ENCODE measurements around the genes TRIM64B, MTNR1B and GPR83.

DNA sequence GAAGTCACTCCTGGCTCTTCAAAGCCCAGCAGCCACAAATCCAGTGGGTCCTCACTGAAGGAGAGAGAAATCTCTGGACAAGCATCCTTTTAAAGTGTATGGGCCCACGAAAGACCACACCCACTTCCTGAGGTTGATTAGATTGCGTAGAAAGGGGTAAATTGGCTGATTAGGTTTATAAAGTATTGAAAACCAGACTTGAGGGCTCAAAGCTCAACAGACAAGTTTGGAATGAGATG lies at the start of gene TRIM64B:
TRIM64B (minus strand) TSS at position 65 of the 239 bp plus-strand sequence.
- RRBS: no CpG with 5 or more reads among the region's 2 CpGs
CAGE:
- cytosol, long polyA plus RNA: no peak
- long polyA plus RNA: no peak
- nucleus, long polyA plus RNA: no peak

- RRBS: no CpG with 5 or more reads among the region's 3 CpGs
CAGE:
- cytosol, long polyA plus RNA: no peak
- long polyA plus RNA: no peak
- nucleus, long polyA plus RNA: no peak
These were observed 20.4 kb downstream of the CHORDC1 start for GRCh38 chr11:90202179-90203018.

GRCh38 chr11:90239879-90240784 lies 17.3 kb upstream of the CHORDC1 start:
- RRBS: no CpG with 5 or more reads among the region's 23 CpGs
CAGE:
- cytosol, long polyA plus RNA: no peak
- long polyA plus RNA: no peak
- nucleus, long polyA plus RNA: no peak

DNA sequence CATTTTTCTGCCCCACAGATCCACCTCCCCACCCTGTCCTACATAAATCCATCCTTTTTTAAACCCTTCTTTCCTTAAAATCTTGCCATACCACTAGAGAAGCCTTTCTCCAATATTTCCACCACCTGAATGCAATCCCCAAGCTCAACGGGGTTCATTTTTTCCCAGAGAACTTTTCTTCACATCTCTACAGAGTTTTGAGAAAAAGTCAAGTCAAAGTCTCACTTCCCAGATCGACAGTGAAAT lies 375.1 kb upstream of the FAT3 start:
- RRBS: no CpG with 5 or more reads among the region's 2 CpGs
CAGE:
- cytosol, long polyA plus RNA: no peak
- long polyA plus RNA: no peak
- nucleus, long polyA plus RNA: no peak

DNA sequence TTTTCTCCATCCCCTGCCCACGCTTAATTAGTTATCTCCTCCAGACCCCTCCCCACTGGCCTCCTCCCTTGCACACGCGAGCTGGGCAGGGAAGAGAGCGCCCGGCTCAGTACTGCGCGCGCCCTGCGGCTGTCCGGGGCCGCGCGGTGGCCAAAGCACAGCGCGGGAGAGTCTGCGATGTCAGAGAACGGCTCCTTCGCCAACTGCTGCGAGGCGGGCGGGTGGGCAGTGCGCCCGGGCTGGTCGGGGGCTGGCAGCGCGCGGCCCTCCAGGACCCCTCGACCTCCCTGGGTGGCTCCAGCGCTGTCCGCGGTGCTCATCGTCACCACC lies at the start of gene MTNR1B:
MTNR1B (plus strand) TSS at position 103 of the 330 bp plus-strand sequence.
- RRBS: 20% methylated on average over 11 of the region's 32 CpGs
CAGE:
- cytosol, long polyA plus RNA: no peak
- long polyA plus RNA: no peak
- nucleus, long polyA plus RNA: no peak

DNA sequence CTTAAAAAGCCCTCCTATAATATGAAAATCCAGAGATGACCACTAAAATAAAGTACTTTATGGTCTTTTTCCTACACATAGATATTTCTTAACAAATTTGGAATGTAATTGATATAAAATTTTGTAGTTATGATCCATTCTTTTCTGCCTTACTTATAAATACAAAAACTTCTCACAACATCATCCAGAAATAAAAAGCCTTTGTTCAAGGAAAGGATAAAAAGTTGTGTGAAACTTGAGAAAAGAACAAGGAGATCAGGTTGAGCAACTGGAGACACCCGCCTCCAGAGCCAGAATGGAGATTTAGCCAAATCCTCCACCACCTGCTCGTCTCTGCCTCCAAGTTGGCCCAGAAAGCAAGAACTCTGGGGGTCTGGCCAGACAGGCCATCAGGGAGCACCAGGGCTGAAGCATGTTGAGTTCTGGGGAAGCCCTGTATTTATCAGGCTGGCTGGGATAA lies 15.0 kb downstream of the SMCO4 start:
- RRBS: no CpG with 5 or more reads among the region's 2 CpGs
CAGE:
- cytosol, long polyA plus RNA: no peak
- long polyA plus RNA: no peak
- nucleus, long polyA plus RNA: no peak

DNA sequence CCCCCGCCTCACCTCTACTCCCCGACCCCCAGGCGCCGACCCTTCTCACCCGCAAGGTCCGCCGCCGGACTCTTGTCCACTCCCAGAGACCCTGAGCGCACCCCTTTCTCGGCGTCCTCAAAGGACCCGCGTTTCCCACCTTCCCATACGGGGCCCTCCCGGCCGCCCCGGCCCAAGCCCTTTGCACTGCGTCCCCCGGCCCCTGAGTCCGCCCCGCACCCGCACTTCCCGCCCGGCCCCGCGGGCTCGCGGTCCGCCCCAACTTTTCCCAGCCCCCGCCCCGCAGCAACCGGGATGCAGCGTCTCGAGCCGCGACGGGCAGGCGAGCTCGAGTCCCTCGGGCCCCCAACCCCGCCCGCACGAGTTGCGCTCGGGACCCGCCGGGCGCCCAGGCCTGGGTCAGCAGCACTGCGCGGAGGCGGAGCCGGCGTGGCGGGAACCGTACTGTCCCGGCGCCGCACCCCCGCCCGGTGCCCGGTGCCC lies 425 bp downstream of the SMCO4 start:
- RRBS: 3% methylated on average over 41 of the region's 61 CpGs
CAGE:
- cytosol, long polyA plus RNA: no peak
- long polyA plus RNA: no peak
- nucleus, long polyA plus RNA: no peak

DNA sequence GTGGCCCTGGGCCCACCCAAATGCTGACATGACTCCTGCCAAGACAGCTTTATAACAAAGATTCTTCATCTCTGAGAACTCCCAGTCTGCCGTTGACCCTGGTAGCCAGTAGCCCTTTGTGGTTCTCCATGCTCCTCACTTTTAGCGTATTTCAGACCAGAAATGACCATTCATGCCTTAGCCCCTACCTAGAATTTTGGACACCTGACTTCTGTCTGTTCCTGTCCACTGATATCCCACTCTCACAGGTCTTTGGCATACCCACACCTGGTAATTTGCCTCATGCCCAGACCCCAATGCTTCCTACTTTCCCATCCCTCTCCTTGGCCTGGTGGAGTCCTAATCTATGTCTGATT lies 25.2 kb upstream of the CEP295 start:
- RRBS: no CpG with 5 or more reads among the region's 2 CpGs
CAGE:
- cytosol, long polyA plus RNA: no peak
- long polyA plus RNA: no peak
- nucleus, long polyA plus RNA: no peak

- RRBS: no CpG with 5 or more reads among the region's 5 CpGs
CAGE:
- cytosol, long polyA plus RNA: no peak
- long polyA plus RNA: no peak
- nucleus, long polyA plus RNA: no peak
These were observed 25.3 kb downstream of the TAF1D start for GRCh38 chr11:93715987-93716485.

DNA sequence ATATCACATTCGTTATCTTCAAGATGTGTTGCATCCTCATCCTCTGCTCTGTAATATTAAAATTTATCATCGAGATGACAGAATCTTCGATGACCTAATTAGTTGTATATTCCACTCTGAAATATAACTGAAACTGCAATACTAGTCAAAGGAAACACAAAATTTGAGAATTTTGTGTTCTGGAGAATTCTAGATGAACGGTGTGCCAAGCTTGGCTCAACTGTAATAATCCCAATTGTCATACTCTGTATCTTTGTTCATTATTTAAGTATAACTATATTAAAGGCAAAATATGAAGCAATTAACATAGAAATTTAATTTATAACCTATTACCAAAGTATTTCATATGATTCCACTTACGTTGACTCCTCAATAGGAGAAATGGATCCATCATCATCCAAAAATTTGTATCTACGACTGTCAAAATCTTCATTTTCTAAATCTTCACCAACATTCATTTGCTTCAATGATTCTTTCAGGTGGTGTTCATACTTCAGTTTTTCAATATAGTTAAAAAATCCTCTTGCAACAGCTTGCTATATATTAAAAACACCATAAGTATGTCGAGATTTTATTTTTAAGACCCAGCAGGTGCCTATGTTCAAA lies 4.5 kb downstream of the TAF1D start:
- RRBS: no CpG with 5 or more reads among the region's 7 CpGs
CAGE:
- cytosol, long polyA plus RNA: no peak
- long polyA plus RNA: no peak
- nucleus, long polyA plus RNA: no peak

DNA sequence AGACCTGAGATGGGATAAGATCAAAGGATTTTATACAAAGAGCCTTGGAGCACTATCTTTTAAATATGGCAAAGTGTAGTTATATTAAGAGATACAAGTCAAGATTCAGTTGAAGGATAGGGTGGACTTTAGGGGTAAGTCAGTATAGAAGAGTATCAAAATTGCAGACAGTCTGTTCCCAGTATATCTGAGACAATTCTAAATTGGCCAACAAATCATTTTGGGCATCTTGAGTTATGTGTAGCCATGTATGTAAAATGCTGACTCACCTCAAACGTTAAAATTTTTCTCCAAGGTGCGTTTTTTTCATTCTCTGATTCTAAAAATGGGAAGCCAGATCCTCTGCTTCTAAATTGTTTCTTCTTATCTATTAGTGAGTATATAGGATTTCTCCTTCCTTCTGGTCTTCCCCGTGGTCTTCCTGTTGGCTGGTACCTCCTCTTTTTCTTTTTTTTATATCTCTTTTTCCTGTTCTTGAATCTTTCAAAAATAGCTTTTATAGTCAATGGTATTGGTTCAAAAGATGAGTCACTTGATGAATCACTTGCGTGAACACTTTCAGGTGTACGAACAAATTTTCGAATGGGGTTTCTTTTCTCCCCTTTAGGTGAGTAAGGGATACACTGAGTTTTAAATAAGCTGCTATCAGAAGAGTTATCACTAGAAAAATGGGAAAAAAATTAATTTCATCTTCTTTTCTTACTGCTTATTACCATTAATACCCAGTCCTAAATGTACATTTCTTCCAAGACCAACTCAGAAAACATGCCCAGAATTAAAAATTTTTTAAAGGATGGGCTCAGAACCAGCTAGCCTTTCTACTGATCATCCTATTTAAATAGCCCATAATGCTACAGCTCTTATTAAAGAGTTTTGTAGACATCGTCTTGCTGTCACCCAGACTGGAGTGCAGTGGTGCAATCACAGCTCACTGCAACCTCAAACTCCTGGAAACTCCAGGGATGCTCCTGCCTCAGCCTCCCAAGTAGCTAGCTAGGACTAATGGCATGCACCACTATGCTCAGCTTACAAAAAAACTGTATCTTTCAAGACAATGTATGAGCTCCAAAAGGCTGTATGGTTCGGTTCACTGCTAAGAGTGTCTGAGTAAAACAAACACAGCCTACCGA lies 3.1 kb downstream of the TAF1D start:
- RRBS: no CpG with 5 or more reads among the region's 9 CpGs
CAGE:
- cytosol, long polyA plus RNA: no peak
- long polyA plus RNA: no peak
- nucleus, long polyA plus RNA: start-site peak on the minus strand centred at position 366 of the sequence, 118 bp wide, 34 and 121 reads in 2 replicates; start-site peak on the minus strand centred at position 601 of the sequence, 9 bp wide, 38 and 103 reads in 2 replicates

GRCh38 chr11:93739874-93740444 lies 1.3 kb downstream of the TAF1D start:
- RRBS: no CpG with 5 or more reads among the region's 17 CpGs
CAGE:
- cytosol, long polyA plus RNA: no peak
- long polyA plus RNA: no peak
- nucleus, long polyA plus RNA: start-site peak on the minus strand at chr11:93740027-93740215, 99 and 169 reads in 2 replicates

DNA sequence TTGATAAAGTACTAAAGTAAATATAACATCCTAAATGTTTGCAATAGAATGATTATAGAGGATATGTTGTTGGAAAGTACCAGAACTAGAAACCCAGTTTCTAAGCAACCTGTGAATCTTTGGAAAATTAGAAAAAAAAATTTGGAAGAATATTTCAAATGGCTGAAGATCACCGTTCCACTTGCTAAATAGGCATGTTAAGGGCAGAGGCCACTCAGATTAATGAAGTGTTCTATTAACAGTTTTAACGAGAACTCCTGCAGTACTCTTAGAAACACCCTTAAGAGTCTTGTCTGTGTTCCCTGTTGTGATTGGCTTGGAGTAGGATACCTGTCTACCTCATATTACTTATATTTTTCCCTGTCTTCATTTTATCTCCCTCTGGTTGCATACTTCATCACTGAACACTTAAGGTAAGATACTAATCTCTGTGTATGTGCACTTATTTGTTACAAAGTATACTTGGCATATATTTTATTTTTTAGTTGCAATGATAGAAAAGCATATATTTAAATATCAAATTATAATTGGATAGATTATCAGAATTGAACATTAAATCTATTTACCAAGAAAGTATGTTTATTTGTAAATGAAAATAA lies 4.7 kb downstream of the C11orf54 start:
- RRBS: no CpG with 5 or more reads among the region's 2 CpGs
CAGE:
- cytosol, long polyA plus RNA: no peak
- long polyA plus RNA: no peak
- nucleus, long polyA plus RNA: no peak

DNA sequence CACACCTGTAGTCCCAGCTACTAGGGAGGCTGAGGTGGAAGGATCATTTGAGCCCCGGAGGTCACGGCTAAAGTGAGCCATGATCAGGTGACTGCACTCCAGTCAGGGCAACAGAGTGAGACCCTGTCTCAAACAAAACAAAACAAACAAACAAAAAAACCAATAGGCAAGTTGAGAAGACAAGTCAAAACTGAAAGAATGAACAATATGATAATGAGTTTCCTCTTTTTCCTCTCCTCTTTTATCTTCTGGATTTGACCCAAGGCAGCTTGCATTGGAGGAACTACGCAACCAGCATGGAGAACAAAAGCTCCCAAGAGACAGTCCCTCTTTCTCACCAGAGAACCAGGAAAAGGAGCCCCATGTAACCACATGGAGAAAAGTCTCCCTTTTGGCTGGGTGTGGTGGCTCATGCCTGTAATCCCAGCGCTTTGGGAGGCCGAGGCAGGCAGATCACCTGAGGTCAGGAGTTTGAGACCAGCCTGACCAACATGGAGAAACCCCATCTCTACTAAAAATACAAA lies 9.5 kb upstream of the MED17 start:
- RRBS: no CpG with 5 or more reads among the region's 5 CpGs
CAGE:
- cytosol, long polyA plus RNA: no peak
- long polyA plus RNA: no peak
- nucleus, long polyA plus RNA: no peak

DNA sequence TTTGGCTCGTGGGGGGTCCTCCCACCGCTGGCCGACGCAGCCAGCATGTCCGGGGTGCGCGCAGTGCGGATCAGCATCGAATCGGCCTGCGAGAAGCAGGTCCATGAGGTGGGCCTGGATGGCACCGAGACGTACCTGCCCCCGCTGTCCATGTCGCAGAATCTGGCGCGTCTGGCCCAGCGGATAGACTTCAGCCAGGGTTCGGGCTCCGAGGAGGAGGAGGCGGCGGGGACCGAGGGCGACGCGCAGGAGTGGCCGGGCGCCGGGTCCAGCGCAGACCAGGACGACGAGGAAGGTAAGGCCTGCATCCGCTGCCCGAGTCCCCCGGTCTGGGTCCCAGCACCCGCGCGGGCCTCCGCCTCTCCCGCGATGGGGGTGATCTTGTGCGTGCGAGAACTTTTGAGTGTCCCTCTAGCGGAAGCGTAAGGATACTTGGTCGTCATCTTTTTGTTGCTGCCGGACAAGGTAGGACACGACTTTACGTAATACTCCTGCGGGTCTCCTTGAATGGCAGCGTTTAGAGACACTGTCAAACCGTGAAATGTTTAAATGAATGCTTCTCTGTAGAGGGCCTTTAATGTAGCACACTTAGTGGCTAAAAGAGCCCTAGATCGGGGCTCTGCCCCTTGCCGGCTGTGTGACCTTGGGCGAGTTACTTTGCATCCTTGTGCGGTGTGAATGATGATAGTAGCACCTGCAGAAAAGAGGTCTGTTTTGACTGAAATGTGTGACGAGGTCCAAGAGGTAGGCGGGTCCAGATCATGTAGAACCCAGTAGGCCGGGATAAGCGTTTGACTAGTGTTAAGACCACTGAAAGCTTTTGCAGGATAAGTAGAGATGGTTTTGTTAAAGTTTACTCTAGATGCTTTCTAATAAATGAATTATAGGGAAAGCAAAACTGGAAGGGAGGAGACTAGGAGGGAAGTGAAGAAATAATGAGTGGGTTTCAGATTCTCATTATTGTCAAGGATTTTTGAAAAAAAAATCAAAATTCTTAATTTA lies 688 bp downstream of the MED17 start:
- RRBS: 1% methylated on average over 11 of the region's 60 CpGs
CAGE:
- cytosol, long polyA plus RNA: no peak
- long polyA plus RNA: no peak
- nucleus, long polyA plus RNA: no peak

DNA sequence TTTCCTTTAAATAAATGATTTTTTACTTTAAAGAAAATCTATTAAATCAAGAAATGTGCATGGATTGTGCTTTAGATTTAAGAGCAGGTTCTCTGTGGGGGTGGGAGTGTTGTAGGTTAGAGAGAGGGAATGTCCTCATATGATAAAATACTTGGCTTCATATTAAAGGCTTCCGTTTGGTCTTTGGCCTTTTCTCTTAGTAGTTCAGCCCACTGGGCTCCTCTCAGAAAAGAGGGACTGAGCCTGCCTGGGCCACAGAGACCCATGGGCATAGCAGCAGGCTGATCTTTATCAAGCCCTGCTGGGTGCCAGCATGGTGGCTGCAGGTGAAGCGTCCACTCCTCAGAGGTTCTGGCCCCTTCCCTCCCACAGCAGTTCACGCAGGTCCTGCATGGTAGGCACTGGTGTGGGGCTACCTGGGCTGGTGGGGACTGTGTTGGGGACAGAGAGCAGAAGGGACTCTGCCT lies 4.2 kb downstream of the PANX1 start:
- RRBS: no CpG with 5 or more reads among the region's 3 CpGs
CAGE:
- cytosol, long polyA plus RNA: no peak
- long polyA plus RNA: no peak
- nucleus, long polyA plus RNA: no peak

DNA sequence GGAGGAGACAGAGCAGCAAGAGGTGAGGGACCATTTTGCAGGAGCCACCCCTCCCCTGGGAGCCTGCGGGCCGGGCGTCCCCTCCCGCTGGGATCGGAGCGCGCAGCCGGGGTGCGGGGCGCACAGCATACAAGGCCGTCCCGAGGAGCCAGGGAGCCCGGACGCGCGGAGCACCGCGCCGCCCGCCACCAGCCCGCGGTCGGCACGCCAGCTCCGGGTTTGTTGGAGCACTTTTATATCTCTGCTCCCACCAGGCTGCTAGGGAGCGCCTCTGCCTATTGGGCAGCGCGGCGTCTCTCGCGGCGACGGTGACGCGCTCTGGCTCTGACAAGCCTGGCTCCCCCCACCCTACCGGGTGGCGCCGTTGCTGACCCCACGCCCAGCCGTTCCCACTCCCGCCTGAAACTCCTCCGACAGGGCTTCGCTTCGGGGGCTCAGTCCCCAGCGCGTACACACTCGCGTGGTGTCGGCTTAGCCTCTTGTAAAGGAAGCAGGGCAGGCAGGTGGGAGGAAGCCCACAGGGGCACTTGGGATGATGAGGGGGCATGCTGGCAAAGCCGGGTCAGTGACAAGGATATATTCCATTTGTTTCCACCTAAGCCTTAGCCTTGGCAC lies at the start of gene GPR83:
GPR83 (minus strand) TSS at position 206 of the 615 bp plus-strand sequence.
- RRBS: 4% methylated on average over 26 of the region's 50 CpGs
CAGE:
- cytosol, long polyA plus RNA: no peak
- long polyA plus RNA: no peak
- nucleus, long polyA plus RNA: no peak

GRCh38 chr11:94591756-94592086 lies 24.6 kb downstream of the PIWIL4 start:
- RRBS: no CpG with 5 or more reads among the region's 1 CpG
CAGE:
- cytosol, long polyA plus RNA: no peak
- long polyA plus RNA: no peak
- nucleus, long polyA plus RNA: no peak

- RRBS: no CpG with 5 or more reads among the region's 1 CpG
CAGE:
- cytosol, long polyA plus RNA: no peak
- long polyA plus RNA: no peak
- nucleus, long polyA plus RNA: no peak
These were observed 62.6 kb downstream of the PIWIL4 start for GRCh38 chr11:94629795-94630126.

- RRBS: no CpG with 5 or more reads among the region's 9 CpGs
CAGE:
- cytosol, long polyA plus RNA: no peak
- long polyA plus RNA: no peak
- nucleus, long polyA plus RNA: no peak
These were observed 81.7 kb downstream of the AMOTL1 start for GRCh38 chr11:94849788-94850344.